SJCRH30 (cell line): Measurements from ENCODE around the gene ZFAND3.

DNA sequence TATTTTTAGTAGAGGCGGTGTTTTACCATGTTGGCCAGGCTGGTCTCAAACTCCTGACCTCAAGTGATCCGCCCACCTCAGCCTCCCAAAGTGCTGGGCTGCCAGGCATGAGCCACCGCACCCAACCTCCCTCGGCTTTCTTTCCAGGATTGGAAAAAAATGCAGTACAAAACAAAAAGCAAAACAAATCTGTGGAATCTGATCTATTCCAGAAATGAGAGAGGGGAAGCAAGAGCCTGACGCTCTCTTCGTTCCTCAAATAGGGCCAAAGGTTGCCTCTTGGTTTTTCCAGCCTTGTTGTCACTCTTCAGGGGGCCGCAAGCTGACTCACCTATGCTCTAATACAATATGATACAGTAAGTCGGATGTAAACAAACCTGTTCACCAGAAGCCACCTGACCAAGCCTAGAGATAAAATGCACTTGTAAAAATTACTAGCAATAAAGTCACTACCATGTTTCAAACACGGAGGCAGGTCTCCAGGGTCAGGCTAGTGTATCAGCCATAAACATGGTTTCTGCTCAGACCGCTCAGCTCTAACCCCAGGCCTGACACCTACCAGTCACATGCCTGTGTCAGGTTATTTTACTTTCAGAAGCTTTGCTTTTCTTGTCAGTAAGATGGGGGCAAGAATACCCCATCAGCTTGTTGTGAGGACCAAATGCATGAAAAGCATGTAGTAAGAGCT is 65.4 kb upstream of the PIM1 start:
- RAMPAGE, long total RNA, result no peak

GRCh38 chr6:37172806-37173684 is 3.1 kb downstream of the PIM1 start:
- RAMPAGE, long total RNA, result no peak

GRCh38 chr6:37176382-37177128 is 6.6 kb downstream of the PIM1 start:
- RAMPAGE, long total RNA, result no peak

DNA sequence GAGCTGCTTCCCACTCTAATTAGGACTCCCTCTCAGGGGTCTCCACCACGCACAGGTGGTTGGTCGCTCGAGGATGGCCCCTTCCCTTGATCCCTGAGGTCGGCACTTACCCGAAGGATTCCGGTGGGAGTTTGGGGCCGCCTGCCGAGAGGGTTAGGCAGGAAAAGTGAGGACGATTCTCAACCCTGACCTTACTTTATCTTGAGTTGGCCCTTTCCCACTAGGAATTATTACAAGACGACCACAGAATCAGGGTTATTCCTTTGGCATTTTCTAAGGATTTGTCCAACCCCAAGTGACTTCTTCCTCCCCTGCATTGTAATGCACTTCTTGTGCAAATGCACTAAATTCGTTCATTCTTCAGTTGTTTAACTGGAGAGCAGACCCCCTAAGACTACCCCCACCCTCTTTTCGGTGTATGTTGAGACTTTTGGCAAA is 375 bp upstream of the TMEM217 start:
- RAMPAGE, long total RNA, result no peak

DNA sequence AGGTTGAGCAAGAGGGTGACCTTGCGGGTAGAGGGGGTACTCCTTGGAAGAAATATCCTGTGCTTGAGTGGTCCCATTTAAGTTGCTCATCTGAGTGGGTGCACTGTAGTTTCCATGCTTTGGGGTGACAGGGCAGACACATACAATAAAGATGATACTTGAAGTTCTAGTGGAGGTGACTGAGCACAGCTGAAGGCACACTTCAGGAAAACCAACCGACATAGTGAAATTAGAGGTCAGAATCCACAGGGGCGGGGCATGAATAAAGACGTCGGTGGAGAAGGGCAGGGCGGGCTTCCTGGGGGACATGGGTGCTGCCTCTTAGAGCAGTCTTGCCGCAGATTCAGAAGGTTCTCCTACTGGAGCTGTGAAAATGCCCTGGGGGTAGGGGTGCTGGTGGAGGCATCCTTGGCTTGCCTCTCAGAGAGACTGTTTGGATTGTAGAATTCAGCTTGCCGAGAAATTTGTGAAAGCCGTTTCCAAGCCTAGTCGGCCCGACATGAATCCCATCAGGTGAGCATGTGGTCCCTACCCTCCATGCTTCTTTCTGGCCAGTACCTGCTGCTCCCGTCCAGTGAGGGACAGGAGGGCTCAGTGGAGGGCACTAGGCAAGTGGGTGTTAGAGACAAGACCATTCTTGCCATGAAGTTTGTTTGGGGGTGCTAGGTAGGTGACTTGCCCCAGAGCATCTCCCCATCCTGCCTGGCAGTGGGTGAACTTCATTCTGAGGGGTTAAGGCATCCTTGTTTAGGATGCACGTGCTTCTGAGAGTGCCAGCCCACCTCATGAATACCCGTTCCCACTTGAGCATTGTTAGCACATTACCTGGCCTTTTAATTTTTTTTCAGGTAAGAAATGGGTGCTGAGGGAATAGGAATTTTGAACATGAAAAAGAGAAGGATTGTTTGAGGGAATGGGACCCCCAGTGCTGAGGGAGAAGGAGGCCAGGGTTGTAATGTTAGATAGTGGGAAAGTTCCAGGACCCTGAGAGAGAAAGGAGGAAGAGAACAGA is 23.7 kb downstream of the CCDC167 start:
- RAMPAGE, long total RNA, result no peak

DNA sequence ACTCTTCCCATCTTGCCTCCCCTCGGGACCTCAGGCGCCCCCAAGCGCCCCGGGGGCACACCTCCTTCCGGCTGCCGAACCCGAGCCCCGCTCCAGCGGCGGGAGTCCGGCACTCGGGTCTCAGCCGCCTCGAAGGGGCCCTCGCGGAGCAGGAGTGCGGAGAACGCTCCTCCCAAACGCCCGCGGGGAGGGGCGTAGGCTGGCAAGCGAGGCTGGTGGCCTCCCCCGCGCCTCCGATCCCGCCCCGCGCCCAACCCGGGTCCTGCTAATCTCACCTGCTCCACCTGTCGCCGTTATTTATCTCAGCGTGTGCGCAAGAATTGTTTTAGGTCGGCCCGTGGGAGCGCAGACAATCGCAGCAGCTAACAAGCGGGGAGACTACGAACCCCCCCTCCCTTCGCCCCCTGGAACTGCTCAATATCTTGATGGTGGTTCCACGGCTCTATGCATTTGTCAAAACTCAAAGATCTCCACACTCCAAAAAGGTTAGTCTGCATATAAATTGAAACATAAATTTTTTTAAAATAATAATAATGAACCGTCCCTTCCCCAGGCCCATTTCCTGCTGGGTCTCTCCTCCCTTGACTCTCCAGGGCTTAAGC is 1.3 kb upstream of the MDGA1 start:
- RAMPAGE, long total RNA, result no peak

GRCh38 chr6:37777380-37777737 is 42.2 kb upstream of the ZFAND3 start:
- RAMPAGE, long total RNA, result no peak

GRCh38 chr6:37819277-37820148 is at the start of gene ZFAND3:
TSS of gene ZFAND3 (plus strand) at chr6:37819727.
- RAMPAGE, long total RNA, result no peak

DNA sequence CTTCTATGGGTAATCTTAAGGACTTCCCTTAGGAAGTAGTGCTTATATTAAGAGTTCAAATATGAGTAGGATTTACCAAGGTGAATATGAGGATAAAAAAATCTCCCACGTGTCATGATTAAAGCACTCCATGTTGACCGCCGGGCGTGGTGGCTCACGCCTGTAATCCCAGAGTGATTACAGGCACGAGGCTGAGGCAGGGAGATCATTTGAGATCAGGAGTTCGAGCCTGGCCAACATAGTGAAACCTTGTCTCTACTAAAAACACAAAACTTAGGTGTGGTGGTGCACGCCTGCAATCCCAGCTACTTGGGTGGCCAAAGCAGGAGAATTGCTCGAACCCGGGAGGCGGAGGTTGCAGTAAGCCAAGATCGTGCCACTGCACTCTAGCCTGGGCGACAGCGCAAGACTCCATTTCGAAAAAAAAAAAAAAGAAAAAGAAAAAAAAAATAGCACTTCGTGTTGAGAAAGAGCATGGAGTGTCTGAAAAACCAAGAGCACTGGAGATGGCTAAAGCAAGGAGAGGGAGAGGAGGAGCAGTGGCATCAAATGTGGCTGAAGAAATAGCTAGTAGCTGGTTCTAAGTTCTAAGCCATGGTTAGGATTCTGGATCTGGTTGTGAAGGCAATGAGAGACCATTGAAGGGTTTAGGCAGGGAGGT is 233.2 kb downstream of the ZFAND3 start:
- RAMPAGE, long total RNA, result no peak

DNA sequence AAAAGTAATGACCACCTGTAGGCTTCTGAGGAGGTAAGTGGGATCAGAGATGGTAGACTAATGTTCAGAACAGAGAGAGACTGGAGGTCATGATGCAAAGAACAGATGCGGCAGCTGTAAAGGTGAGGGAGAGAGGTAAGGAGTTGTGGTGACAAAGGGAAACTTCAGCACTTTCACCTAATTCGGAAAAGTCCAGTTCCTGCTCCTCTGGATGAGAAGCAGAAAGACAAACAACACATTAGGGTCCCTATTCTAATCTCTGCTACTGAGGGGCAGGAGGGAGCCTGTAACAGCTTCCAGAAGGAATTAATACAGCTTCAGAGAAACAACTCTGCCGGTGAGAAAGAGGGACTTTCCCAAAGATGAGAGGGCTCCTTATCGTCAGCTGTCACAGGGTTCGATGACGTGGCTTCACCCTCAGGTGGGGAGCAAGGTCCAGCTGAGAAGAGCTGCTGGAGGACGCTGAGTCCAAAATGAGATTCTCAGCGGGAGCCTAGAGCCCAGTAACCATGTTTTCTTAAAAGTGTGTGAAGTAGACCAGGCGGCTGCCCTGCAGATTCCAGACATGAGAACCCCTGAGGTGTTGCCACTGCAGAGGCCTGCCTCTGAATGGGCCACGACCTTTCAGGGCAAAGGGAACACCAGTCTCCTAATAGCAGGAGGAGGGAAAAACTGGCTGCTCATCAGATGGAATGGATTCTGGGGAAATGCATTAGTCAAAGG is 375.3 kb downstream of the BTBD9 start:
- RAMPAGE, long total RNA, result no peak

GRCh38 chr6:38521963-38523039 is 117.4 kb downstream of the BTBD9 start:
- RAMPAGE, long total RNA, result no peak

DNA sequence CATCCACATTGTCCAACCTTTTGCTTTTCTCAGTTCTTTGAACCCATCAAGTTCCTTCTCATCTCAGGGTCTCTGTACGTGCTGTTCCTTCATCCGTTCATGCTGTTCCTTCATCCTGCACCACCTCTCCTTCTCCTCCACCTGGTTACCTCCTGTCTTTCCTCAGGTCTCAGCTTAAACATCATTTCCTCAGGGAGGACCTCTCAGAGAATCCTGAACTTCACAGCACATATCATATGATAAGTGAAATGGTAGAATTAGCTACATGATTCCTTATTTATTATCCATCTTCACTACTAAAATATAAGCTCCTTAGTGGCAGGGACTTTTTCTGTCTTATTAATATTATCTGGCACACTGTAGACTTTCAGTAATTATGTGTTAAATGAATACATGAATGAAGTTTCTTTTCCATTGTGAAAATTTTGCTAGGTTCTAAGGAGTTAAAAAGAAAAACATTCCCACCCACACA is 92.1 kb downstream of the BTBD9 start:
- RAMPAGE, long total RNA, result no peak

DNA sequence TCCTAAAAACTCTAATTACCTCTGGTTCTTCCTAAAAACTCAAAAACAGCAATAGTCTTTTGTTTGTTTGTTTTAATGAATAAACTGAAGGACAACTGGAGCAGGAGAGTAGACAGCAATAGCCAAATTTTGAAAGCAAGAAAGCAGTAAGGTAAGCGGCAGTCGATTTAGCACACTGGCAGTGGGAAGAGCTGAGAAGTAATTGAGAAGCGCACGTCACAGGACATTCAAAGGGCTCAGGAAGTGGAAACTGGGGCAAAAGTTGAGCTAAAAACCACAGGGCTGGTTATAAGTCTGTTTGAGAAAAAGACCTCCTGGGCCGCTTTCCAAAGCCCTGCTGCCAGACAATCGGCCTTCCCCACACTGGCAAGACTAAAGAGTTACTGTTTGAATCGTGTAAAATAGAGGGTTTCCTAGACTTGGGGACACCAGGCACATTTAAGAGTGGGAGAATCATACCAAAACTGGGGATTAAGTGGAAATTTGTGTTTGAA is 161.3 kb downstream of the DNAH8 start:
- RAMPAGE, long total RNA, result no peak

- RAMPAGE, long total RNA, result no peak
Measured at GRCh38 chr6:39184780-39185805, 44.2 kb downstream of the KCNK5 start.

GRCh38 chr6:39190780-39191728 is 38.2 kb downstream of the KCNK5 start:
- RAMPAGE, long total RNA, result no peak

DNA sequence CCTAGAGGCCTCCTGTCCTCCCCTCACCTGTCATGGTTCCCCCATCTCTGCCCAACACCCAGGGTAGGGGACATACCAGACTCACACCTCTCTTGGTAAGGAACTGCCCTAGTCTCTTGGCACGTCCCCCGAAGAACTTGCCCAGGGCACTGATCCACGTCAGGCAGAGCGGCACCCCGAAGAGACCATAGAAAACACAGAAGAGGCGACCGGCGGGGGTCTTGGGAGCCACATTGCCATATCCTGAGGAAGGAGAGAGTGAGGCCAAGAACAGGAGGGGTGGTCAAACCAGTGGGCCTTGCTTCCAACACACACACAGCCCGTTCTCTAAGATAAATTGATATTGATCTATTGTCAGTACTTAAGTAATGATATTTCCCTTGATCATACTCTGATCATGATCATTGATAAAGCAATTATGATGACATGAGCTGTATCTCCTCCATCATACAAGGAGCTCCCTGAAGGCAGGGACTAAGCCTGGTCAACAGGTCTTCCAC is 34.7 kb downstream of the KCNK5 start:
- RAMPAGE, long total RNA, result no peak

- RAMPAGE, long total RNA, result no peak
Measured at GRCh38 chr6:39207659-39208463, 21.4 kb downstream of the KCNK5 start.

DNA sequence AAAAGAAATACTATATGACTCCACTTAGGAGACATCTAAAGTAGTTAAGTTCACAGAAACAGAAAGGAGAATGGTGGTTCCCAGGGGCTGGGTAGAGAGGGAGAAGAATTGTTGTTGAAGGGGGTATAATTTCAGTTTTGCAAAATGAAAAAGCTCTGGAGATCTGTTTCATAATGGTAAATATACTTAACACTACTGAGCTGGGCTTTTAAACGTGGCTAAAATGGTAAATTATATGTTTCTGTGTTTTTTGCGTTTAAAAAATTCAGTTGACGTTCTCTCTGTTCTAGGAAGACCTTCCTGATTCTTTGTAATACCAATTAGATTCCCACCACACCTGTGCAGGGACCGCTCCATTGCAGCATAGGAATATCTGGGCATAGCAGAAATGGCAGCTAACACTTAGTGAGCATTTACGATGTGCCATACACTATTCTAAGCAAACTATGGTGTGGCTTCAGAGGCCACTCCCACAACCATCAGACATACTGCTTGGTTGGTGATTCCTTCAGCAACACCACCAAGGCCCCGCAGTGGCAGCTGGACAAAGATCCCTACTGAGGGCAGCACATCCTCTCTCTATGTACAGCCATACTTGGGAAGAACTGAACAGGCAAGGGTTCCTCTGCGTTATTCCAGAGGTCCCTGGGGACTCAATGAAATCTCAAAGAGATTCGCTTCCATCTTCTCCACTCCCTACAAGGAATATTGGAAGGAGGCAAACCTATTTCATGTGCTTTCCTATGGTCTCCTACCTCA is 6.3 kb downstream of the KCNK5 start:
- RAMPAGE, long total RNA, result no peak

DNA sequence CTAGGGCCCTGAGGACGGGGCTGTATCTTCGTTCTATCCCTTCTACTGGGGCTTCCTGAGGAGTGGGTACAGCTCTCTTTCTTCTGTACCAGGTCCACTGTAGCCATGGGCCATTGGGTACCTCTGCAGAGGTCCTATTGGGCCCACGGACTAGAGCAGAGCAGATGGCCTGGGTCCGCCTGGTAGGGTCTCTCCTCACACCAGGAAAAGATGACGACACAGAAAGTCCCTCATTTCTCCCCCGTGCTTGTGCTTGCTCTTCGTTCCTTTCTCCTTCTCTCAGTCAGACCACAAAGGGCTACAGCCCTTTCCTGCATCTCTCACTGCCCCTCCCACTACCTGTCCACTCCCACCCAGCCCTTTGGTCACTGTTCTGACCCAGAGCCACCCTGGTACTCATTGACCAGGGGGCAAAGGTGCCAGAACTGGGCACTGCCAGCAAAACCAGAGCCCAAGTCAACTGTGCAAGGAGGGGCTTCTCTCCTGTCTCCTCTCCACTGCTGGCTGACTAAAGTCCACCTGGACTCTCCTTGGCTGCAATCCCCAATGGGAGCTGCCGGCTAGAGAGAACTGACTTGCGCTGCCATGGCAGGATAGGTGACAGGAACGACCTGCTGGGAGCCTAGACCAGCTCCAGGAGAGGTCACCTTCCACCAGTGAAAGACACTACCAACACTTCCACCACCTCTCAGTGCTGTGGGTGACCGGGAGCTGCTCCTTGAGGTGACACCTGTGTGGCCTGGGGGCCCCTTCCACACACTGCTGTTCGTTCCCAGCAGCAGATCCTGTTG is 32.9 kb downstream of the KCNK17 start:
- RAMPAGE, long total RNA, result no peak

- RAMPAGE, long total RNA, result no peak
Measured at GRCh38 chr6:39420293-39420654, 97.8 kb upstream of the KCNK16 start.